GM19239 (cell line): ENCODE results near the gene RPL35A.

DNA sequence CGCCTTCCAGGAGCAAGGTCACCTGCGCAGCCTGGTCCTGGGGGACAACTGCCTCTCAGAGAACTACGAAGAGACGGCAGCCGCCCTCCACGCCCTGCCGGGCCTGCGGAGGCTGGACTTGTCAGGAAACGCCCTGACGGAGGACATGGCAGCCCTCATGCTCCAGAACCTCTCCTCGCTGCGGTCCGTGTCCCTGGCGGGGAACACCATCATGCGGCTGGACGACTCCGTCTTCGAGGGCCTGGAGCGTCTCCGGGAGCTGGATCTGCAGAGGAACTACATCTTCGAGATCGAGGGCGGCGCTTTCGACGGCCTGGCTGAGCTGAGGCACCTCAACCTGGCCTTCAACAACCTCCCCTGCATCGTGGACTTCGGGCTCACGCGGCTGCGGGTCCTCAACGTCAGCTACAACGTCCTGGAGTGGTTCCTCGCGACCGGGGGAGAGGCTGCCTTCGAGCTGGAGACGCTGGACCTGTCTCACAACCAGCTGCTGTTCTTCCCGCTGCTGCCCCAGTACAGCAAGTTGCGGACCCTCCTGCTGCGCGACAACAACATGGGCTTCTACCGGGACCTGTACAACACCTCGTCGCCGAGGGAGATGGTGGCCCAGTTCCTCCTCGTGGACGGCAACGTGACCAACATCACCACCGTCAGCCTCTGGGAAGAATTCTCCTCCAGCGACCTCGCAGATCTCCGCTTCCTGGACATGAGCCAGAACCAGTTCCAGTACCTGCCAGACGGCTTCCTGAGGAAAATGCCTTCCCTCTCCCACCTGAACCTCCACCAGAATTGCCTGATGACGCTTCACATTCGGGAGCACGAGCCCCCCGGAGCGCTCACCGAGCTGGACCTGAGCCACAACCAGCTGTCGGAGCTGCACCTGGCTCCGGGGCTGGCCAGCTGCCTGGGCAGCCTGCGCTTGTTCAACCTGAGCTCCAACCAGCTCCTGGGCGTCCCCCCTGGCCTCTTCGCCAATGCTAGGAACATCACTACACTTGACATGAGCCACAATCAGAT is 20.8 kb downstream of the NRROS start:
- RRBS = 97% methylated on average over 5 of the region's 65 CpGs

DNA sequence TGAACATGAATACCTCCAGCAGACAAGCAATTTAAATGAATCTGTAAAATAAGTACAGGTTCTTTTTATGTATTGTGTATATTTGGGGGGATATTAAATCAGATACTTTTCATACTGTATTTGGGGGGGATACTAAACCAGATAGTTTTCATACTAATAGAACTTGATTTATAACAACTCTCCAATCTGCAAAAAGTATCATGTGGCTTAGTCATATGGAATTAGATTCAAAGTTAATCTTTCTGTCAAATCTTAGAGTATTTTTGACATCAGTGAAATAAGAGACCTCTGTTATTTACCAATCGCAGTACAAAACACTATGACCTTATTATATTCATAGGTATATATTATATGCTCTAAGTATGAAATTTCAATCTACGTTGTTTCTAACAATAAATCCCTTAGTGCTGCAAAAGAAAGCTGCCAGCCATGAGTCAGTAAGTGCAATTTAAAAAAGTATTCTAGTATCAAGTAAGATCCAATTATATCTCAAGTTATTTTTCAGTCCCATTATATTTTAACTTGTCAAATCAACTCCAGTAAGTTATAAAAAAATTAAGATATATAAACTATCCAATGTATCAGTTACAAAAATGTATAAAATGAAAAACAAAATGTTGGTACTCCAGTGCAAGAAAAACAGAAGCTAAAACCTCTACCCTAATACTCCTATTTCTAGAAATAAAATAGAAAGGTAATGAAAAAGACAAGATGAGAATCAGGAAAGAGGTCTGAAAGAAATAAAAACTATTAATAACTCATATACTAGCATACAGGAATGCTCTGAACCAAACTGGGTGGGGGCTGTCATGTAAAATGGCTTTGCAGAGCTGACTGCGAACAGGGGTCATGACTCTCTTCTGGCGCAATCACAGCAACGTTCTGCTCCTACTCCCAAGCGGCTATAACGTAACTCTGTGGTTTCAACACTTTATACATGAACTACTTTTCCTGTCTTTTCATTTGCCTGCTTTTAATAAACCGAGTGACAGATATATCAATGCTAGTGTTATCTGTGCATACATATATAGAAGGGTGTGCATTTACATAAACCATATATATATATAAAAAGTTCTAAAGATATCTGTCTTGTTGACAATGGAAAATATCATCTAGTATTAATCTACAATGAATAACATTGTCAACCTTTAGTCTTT is 117.0 kb downstream of the DLG1 start:
- RRBS = no CpG with 5 or more reads among the region's 8 CpGs

GRCh38 chr3:197427991-197428785 is 127.6 kb downstream of the BDH1 start:
- RRBS = no CpG with 5 or more reads among the region's 11 CpGs

DNA sequence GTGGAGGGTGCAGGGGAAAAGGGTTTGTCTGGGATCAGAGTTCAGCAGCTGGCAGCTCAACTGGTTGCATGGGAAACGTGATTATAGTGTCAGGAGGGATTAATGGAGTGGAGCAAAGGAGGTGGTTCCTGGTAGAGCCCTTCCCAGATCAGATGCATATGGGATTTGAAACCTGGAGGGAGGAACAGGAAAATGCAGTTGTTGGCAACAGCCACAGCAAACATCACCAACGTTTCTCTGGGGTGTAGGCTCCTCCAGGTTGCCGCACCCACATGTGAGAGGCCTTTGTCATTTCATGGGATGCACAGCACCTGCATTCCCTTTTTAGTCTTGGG is 61.4 kb downstream of the BDH1 start:
- RRBS = no CpG with 5 or more reads among the region's 3 CpGs

- RRBS = no CpG with 5 or more reads among the region's 2 CpGs
Observed at GRCh38 chr3:197501282-197501528, 54.6 kb downstream of the BDH1 start.

GRCh38 chr3:197559818-197560081 is 4.0 kb upstream of the BDH1 start:
- RRBS = no CpG with 5 or more reads among the region's 3 CpGs

DNA sequence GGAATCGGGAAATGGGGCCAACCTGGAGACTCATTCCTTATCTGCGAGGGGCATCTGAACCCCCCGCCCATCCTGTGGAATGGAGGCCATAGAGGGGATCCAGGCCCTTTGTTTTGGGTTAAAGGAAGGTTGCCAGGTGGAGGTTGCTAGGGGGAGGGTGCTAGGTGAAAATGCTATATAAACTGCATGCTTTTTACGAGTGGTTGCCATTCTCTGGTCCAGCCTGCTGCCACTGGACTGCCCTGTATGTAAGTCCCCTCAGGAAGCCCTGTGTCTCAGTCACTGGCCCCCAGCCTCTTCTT is 37.9 kb upstream of the BDH1 start:
- RRBS = no CpG with 5 or more reads among the region's 4 CpGs

GRCh38 chr3:197640988-197641988 is 85.5 kb upstream of the BDH1 start:
- RRBS = no CpG with 5 or more reads among the region's 17 CpGs

GRCh38 chr3:197654078-197654545 is 82.6 kb downstream of the RUBCN start:
- RRBS = no CpG with 5 or more reads among the region's 46 CpGs

DNA sequence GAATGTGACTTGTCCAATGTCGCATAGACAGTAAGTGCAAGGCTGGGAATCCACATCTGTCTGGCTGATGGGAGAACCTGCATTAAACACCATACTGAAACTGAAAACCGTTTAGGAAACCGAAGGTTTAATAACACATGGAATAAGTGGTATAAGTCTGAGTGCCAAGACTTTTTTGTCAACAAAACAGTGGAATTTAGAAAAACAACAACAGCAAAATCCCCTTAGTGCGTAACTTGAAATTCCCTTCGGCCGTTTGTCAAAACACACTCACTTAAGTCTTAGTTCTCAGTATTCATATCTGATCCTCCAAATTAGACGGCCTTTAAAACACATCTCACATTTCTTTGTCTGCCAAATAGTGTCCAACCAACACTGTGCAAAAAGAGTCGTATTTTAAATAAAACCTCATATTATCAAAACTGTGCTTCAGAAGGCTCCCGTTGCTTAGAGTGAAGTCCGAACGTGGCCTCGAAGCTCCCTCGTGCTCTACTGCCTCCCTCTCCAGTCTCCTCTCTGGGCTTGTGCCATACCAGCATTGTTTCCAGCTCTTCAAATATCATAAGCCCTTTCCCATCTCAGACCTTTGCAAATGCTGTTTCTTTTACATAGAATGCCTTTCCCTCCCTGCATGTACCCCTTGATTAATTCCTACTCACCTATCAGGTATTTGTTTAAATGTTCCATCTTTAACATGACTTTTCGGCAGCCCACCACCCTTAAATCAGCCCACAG is 64.6 kb downstream of the LRCH3 start:
- RRBS = no CpG with 5 or more reads among the region's 14 CpGs

GRCh38 chr3:197949195-197949988 is 598 bp upstream of the RPL35A start:
- RRBS = no CpG with 5 or more reads among the region's 26 CpGs

DNA sequence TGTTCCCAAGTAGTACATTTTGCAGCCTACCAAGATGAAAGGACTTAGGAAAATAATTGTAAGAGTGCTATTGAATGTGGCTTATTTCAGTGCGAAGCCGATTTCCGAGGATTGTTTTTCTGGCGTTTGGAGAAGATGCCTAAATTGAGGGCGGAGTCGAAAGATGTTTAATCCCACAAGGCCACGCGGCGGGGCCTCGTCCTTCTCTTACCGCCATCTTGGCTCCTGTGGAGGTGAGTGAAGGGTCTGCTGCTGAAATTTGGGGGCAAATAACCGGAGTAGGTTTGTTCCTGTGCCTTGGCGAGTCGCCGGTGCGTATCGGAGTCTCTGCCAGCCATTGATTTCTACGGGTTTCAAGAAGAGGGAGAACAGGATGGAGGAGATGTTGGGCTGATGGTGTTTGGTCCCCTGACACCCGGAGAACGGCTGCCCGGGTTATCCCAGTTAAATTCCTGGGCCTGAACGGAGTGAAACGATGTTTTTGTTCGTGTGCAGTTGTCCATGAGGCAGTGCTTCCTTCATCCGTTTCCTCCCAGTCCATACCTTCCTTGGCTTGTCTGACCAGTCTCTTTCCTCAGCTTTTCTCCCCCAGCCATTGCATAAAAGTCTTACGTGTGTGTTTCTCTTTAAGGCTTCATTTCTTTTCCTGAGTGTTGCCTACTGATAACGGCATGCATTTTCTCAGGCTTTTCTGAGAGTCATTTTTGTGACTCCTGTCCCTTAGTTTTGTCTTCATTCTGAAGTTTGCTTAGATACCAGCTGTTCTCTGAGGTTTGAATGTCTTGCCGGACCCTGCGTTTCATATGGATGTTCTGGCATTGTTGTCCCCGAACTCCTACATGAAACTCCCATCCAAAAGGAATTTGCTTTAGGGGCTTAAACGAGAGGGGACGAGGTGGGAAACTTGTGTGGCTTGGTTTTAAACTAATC is at the start of gene RPL35A:
Gene RPL35A, plus strand, starts transcription at position 202 of the 930 bp plus-strand sequence.
- RRBS = 2% methylated on average over 7 of the region's 32 CpGs

DNA sequence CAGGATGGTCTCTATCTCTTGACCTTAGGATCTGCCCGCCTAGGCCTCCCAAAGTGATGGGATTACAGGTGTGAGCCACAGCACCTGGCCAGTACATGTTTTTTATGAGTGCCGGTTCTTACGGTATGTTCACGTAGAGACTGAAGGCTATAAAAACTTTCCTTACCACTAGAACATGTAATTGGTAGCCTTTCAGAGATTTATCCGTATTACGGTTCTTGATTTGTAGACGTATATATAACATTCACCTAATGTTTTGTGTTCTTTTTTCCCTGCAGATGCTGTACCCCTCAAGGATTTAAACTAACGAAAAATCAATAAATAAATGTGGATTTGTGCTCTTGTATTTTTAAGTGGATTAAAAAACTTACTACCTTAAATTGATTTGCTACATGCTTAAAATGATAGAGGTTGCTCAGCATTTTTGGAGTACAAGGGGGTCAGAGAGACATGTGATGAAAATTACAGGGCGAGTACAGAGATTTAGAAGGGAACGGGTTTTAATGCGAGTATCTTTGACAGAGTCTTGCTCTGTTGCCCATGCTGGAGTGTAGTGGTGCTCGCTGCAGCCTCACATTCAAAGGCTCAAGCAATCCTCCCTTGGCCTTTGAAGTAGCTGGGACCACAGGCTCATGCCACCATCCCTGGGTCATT is 4.2 kb downstream of the IQCG start:
- RRBS = no CpG with 5 or more reads among the region's 12 CpGs

GRCh38 chr3:197960989-197961256 is 906 bp downstream of the LMLN start:
- RRBS = no CpG with 5 or more reads among the region's 5 CpGs

DNA sequence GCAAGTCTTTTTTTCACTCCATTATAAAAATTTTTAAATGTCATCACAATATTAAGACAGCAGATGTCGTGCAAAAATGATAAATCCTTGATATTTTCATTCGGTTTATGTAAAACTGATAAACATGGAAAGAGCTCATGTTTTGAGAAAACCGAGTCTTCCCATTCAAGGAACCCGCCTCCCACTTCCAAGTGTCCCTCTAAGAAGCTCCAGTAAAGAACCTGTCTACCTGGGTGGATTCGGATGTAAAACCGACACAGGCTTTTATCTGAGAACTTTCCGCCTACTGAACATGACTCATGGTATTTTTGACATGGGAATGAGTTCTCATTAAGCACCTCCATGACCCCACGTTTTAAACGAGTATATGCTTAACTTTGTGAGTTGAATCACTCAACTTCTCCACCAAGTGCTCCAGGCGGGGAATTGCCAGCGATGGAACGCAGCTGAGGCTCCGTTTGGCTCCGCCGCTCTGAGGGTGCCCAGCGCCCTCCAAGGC is 119.8 kb downstream of the LMLN start:
- RRBS = no CpG with 5 or more reads among the region's 16 CpGs